Breast epithelium (tissue), 2 donors: ENCODE measurements around a stretch of chr1.

DNA sequence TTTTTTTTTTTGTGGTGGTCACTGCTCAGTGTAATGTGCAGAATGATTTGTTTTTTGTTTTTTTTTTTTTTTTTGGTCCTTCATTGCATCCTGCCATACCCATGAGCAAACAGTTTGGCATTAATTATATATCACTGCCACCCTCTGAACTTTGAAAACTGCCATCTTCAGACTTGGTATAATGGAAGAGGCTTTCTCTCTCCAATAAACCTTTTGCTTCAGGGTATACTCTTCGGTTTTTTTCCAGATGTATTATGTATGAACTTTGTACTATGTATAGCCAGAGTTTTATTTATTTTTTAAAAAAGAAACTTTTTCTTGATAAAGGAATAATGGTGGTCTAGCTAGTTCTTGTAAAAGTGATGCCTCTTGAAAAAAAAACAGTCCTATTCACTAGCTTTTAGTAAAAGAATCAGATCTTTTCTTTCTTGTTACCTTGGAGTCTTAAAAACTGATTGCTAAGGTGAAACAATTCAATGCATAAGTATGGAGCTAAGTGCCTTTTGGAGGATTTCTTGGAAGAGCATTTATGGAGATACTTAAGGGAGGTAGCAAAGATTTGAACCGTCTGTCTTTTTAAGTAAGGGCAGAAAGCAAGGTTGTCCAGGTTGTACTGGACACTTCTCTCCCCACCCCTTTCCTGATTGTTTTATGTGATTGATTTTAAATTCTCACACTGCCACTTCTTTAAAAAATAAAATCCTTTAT is 12.0 kb upstream of the STX12 start:
- PRO-cap, result no peak
- RAMPAGE, long total RNA, 2 experiments, result no peak in any of the 2 experiments

DNA sequence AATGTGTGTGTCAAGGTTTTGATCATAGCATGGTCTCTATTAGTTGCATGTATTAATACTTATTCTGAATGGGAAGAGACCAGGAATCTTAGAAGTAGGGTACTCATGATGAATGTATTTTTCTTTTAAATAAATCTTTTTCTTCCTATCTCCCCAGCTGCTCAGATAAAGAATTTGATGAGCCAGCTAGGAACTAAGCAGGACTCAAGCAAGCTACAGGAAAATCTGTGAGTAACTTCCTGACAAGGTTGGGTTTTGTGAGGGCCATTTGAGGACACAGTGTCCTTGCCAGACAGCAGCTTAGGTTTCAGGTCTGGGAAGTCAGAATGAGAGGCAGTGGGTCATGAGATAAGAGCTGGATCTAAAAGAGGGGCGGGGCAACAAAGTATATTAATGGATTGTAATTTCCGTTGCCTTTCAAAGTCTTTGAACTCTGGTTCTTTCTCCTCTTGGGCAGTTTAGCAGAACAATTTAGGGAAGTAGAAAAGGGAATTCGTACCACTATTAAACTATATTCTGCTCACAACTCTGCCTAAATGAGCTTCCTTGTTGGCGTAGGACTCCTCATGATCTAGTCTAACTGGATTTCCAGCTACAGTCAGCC is 16.5 kb downstream of the STX12 start:
- PRO-cap, result no peak
- RAMPAGE, long total RNA, 2 experiments, result no peak in any of the 2 experiments

- PRO-cap, result no peak
- RAMPAGE, long total RNA, 2 experiments, result no peak in any of the 2 experiments
These were observed 13.4 kb upstream of the THEMIS2 start for GRCh38 chr1:27858967-27859252.

- PRO-cap, result no peak
- RAMPAGE, long total RNA, 2 experiments, result no peak in any of the 2 experiments
These were observed 6.8 kb downstream of the THEMIS2 start for GRCh38 chr1:27879055-27879585.

- PRO-cap, result no peak
- RAMPAGE, long total RNA, 2 experiments, result no peak in any of the 2 experiments
These were observed 9.0 kb downstream of the XKR8 start for GRCh38 chr1:27968677-27969238.

DNA sequence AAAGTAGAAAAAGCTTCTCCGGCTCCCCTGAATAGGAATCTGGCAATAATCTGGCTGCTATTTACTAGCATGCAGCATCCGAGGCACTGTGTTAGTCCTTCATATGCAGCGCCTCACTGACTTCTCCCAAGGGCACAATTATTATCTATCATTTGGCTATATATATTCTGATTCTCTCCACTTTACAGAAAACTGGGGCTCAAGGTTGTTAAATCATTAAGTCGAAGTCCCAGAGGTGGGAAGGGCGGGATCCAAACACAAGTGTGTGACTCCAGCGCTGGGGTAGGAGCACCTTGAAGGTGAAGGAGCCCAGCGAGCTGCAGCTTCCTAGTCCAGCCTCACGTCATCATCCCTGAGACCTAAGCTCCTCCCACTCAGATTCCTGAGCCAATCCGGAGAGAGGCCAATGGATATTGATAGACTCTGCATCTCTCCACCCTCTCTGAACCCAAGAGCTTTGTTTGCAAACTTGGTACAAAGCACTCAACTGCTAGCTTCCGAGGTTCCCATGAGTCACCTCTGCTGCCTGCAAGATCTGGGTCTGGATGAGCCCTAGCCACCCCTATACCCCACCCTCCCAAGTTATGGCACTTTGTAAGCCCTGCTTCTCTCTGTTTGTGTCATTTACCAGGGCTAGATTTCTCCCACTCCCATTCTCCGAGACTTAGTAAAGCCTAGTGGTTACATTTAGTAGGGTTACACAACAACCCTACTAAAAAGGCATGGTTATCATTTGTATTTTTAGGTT is 16.7 kb upstream of the EYA3 start:
- PRO-cap, result no peak
- RAMPAGE, long total RNA, 2 experiments, result no peak in any of the 2 experiments

GRCh38 chr1:28278540-28279310 is 19.4 kb downstream of the SESN2 start:
- PRO-cap, result no peak
- RAMPAGE, long total RNA, 2 experiments, result no peak in any of the 2 experiments

DNA sequence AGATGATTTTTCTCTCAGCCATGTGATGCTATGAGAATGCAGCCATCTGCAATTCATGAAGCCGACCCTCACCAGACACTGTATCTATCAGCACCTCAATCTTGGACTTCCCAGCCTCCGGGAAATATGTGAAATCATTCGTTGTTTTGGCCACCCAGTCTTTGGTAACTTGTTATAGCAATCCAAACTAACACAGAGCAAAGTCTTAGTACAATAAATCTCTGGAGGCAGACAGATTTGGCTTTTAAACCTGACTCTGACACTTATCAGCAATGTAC is 5.2 kb upstream of the MED18 start:
- PRO-cap, result no peak
- RAMPAGE, long total RNA, 2 experiments, result no peak in any of the 2 experiments

GRCh38 chr1:28335297-28335873 is 6.5 kb downstream of the MED18 start:
- PRO-cap, result no peak
- RAMPAGE, long total RNA, 2 experiments, result no peak in any of the 2 experiments

GRCh38 chr1:28448049-28448478 is 57.8 kb upstream of the RCC1 start:
- PRO-cap, result no peak
- RAMPAGE, long total RNA, 2 experiments, result no peak in any of the 2 experiments

DNA sequence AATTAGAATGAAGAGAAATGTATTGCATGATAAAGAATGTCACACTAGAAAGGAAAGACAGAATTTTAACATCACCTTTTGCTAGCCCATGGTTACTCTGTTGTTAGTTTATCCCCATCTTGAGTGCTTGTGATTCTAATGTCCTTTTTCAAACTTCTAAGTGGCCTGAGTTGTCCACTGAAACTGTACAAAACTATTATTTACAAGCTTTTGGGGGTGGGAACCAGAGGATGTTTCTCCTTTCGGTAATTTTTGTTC is 40.6 kb downstream of the TMEM200B start:
- PRO-cap, result no peak
- RAMPAGE, long total RNA, 2 experiments, result no peak in any of the 2 experiments

DNA sequence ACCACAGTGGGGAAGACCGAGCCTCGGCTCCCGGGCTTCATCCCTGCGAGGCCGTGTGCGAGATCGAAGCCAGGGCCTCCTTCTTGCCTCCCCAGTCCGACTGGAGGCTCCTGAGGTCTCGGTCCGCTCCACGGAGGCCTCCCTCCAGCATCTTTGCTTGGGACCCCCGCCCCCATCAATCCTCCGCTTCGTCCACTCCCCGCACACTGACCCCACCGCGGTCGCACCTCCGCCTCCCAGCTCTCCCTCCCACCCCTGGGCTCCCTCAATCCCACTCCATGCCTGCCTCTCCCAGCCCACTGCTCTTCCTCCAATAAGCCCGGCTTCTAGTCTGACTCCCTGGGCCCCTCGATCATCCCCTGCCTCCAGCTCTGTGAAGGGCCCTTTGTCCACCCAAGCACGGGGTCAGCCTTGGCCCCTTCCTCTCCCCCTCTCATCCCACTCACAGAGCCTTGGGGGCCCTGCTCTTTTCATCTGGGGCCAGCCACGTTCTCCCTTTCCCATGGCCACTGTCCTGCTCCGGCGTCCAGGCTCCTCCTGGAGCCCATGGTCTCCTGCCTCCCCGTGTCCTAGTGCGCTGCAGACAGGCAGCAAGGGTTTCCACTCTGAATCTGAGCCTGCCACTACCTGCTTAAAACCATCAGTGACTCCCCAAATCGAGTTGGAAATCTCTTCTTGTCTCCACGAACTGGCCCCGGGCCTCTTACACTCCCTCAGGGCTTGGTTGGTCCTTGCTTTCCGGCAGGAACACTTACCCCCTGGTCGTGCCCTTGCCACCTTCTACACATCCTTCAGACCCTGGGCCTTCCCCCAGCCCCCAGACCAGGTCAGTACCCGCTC is 1.6 kb upstream of the TMEM200B start:
- PRO-cap, result no peak
- RAMPAGE, long total RNA, 2 experiments, result no peak in any of the 2 experiments

DNA sequence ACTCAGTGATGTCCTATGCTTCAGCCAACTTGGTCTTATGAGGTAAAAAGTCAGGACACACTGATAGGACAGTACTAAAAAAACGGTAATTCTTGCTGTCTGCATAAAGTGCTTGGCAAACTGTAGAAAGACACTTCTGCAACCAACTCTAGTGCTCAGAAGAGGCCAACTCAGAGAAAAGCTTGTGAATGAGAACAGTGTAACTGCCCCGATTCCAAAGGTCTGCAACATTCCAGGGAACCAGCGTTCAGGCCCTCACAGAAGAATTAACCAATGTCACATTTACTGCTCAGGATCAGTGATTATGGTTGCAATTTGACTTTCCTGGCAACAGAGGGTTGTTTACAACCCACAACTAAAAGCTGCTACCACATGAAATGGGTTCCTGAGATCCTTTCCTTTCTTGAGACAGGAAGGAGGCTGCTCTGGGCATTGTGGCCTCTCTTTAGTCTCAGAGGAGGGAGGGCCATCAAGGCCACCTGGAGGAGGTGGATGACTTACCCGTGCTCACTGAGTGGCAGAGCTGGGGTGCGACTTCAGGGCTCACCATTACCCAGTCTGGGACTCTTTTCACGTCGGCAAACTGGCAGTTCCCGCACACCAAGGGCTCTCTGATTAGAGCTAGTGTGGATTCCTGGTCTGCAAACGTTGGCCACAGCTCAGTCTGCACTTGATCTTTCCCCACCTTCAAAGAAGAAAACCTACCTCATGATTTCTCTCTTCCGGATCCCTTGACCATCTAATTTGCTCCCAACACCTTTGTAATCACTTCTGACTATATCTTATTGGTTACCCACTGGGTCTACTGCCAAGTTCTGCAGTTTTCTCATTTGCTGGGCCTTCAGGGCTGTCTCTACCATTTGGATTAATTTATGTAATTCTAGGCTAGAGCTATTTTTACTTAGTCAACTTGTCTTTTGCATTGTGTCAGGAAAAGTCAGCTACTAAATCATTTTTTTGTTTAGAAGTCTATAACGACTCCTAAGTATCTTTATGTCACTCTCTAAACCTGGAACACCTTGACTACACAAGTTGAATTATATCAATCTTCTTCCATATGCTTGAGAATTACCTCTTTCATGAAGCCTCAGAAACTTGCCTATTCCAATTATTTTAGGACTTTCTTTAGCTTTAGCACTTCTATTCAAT is 15.1 kb downstream of the SRSF4 start:
- PRO-cap, result no peak
- RAMPAGE, long total RNA, 2 experiments, result no peak in any of the 2 experiments

GRCh38 chr1:29180974-29181364 is 731 bp downstream of the SRSF4 start:
- PRO-cap, result no peak
- RAMPAGE, long total RNA, 2 experiments, result no peak in any of the 2 experiments

DNA sequence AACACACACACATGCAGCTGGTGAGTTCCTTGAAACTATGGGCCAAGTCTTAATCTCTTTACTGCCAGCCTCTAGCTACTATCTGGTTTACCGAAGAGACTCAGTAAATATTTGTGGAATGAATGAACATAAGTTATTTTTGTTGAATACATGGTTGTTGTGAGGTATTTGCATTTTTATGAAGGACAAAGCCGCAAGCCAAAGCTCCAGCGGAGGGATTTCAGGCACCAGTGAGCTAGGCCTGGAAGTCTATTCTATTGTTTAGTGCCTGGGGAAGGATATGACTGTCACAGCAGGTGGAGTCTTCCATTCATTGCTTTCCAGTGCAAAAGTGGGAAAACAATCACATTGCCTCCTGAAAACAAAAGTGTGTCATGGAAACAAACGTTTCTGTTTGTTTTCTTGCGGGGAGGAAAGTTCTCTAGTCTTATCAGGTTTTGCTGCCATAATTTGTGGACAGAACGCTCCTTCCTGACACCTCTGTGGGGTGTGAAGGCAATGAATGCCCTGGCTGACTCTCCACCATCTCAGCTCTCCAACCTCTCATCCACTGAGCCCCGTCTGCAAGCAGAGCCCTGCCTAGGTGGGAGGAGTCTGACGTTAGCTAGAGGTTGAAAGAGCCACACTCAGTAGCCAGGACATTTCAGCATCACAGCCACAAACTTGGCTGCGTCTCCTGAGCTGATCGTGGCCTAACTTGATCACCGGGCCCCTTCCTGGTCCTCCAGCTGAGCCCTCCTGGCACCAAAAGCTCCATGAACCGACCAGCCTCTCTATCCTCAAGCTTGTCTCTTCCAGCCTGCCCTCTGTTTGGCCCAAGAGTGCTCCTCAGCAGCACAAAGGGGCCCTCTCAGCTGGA is 739.1 kb downstream of the MATN1 start:
- PRO-cap, result no peak
- RAMPAGE, long total RNA, 2 experiments, result no peak in any of the 2 experiments

- PRO-cap, result no peak
- RAMPAGE, long total RNA, 2 experiments, result no peak in any of the 2 experiments
These were observed 723.5 kb downstream of the MATN1 start for GRCh38 chr1:29999846-30000246.

DNA sequence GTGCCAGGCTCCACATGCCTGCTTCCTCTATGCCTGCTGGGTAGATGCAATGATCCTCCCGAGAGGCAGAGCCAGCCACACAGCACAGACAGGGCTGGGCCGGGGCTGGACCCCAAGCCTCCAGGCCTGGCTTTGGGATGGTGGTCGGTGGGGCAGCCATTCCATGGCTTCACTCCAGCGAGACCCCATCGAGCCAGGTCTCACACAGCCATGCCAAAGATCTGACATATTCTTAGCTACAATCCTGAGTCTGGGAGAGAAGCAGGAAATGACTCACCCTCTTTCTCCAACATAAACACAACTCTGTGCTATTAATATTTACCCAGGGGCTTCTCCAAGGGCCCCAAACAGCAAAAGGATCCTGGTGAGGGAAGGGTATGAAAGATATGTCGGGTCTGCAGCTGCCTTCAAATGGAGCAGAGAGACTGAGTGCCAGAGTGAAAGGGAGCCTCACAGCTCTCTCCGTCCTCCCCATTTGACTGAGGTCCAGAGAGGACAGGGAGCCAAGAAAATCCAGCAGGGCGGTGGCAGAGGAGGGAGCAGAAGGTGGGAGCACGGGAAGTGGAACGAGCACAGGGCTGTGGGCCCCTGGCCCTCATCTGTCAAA is 639.5 kb downstream of the MATN1 start:
- PRO-cap, result no peak
- RAMPAGE, long total RNA, 2 experiments, result no peak in any of the 2 experiments

DNA sequence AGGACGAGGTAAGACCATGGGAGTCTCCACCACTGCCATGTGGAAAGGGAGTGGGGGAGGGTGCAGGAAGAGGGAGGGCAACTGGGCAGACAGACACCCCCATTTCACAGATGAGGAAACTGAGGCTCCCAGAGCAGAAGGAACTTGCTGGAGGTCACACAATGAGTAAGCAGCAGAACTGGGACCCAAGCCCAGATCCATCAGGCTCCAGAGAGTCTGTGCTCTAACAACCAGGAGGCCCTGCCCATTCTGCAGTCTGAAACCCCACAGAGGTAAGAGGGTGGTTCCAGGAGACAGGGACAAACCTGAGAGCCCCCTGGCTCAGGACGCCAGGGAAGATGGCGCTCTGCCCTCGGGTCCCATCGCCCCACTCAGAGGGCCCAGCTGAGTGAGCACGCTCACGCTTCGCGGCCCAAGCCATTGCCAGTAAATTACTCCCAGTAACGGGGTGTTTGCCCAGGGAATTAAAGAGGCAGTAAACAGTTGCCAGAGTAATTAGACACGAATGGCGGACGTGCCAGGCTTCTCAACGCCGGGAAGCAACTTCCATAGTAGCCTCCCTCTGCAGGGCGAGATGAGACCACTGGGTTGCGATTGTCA is 59.1 kb downstream of the MATN1 start:
- PRO-cap, result no peak
- RAMPAGE, long total RNA, 2 experiments, result no peak in any of the 2 experiments

GRCh38 chr1:30704253-30704662 is 19.1 kb downstream of the MATN1 start:
- PRO-cap, result no peak
- RAMPAGE, long total RNA, 2 experiments, result no peak in any of the 2 experiments

GRCh38 chr1:30729073-30729362 is 5.6 kb upstream of the MATN1 start:
- PRO-cap, result no peak
- RAMPAGE, long total RNA, 2 experiments, result no peak in any of the 2 experiments